Heart right ventricle (tissue), 2 donors: ENCODE results near the gene IRF8.

DNA sequence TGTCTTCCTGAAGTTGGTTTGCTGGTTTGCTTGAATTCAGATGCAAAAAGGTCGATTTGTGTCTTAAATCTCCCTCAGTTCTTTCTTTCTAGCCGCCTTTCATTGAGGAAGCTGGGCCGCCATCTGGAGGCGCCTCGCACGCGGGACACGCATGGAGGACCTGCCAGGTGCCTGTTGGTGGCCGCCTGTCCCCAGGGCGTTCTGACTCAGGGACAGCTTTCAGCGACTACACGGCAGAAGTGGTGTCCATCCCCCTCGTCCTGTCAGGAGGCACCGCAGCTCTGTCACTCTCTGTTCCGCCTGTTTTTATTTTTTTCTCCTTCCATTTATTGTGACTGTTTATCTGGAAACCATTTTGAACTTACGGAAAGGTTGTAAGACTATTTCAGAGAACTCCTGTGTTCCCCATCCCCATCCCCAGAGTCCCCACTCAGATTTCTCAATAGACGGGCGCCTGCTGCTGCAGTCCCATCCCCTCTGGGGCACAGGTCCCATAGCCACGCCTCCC is 33.2 kb downstream of the COX4I1 start:
- PRO-cap, 2 experiments: no peak in any of the 2 experiments

DNA sequence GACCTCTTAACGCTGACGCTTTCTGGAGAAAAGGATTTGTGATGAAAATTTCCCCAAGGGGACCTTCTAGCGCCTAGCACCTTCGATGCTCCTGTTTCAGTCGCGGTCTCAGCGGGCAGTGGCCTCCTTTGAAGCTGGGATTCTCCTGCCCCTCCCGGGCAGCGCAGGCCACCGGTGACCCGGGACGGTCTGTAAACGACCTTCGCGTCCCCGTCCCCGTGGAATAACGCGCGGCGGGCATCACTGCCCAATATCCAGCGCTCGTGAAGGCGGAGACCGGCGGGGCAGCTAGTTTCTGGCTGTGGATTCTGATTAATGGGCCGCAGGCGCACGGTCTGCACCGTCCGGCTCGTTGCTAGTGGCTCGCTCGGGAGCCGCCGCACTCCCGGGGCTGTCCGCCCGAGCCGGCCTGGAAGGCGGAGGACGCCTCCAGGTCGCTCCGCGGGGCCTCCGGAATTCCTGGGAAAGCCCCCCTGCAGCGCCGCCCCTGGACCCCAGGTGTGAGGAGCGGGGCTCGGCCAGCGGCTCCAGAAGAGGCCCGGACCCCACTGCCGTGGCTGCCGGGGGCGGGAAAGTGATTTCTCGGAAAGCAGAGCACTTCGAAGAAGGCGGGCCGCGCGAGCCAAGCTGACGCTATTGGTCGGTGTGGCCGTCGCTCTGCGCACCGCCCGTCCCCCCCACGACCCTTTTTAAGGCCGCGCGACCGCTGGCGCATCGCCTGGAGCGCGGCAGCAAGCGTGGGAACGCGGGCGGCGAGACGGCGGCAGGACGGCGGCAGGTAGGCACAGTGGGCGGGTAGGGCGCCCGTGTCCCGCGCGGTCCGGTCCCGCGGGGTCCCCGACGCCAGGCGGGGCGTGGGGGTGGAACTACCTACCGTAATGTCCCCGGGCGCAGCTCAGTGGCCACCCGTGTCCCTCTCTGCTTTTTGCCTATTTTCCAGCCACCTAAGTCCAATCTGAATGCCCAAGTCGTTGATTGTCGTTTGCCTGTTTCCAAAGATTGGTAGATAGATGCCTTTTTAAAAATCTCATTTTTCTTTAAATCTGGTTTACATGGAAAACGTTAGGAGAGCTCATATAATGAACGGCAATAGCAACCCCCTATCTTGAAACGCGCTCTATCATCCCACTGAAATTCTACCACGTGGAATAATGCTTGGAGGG is at the start of gene IRF8:
TSS of gene IRF8 (plus strand) at position 717 of the 1,163 bp plus-strand sequence.
- PRO-cap, 2 experiments: peak in 2 of 2 experiments; most common plus-strand start position 717 of the sequence (in 2); most common minus-strand start position 576 of the sequence (in 2)

DNA sequence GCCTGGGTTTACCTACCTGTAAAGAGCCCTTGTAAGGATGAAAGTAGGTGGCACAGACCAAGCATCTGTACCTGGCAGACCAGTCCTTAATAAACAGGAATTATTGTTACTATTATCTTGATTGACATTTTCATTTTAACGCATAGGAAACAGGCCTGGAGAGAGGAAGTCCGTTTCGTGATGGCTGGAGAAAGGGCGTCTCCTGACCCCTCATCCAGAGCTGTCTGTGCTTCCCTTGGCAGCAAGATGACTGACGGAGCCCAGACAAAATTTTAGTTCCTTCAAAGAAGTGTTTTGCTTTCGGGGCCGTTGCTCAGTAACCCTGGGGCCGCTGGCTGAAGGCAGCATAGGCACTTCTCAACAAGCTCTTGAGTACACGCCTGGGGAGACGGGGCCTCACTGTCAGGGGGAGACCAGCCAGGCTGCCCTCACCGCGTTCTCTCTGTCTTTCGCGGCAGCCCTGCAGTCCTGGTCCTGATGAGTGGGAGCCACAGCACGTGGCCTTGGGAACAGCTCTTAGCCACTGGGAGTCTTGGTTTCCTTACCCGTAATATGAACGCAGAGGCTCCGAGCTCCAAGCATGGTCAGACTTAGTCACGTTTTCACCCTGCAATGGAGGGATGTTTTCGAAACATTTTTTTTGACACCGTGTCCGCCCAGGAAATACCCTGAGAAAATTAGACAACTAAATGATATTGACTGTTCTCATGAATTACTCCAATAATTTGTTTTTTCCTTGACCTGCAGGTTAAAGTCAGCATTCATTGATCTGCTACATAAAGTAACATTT is 86.0 kb downstream of the IRF8 start:
- PRO-cap, 2 experiments: no peak in any of the 2 experiments

GRCh38 chr16:85990804-85991213 is 91.8 kb downstream of the IRF8 start:
- PRO-cap, 2 experiments: no peak in any of the 2 experiments

- PRO-cap, 2 experiments: no peak in any of the 2 experiments
Observed at GRCh38 chr16:86018166-86019025, 119.4 kb downstream of the IRF8 start.

DNA sequence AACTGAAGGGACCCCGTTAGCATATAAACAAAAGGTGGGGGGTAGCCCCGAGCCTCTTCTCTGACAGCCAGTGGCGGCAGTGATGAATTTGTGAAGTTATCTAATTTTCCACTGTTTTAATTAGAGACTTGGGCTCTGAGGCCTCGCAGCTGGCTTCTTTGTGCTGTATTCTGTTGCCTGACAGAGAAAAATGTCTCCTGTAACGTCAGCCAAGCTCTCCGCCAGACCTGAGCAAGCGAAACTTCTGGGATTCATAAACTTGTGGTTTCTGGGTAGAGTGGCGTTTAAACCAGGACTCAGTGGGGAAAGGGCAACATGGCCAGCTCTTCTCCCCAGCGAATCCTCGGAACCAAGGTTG is 113.9 kb upstream of the FOXF1 start:
- PRO-cap, 2 experiments: no peak in any of the 2 experiments

- PRO-cap, 2 experiments: no peak in any of the 2 experiments
Observed at GRCh38 chr16:86432292-86432956, 77.9 kb upstream of the FOXF1 start.

- PRO-cap, 2 experiments: no peak in any of the 2 experiments
Observed at GRCh38 chr16:86467113-86467669, 43.1 kb upstream of the FOXF1 start.

- PRO-cap, 2 experiments: no peak in any of the 2 experiments
Observed at GRCh38 chr16:86513525-86513990, 3.2 kb downstream of the FOXF1 start.

DNA sequence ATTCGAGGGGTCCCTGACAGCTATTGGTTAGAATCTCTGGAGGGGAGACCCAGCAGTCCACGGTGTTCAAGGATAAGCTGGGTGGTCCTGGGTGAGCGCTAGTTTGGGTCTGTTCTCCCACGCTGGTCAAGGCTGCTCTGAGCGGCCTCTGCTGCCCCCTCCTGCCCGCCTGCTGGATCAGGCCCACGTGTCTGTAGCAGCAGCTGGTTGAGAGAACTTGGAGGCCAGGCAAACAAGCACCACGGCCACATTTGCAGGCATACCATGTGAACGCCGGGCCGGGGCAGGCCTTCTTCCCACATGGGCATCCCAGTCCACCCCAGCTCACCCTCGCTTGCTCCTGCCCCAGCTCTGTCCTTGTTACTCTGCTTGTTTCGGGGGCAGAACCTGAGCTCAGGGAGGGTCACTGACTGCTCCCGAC is 7.4 kb downstream of the FOXF1 start:
- PRO-cap, 2 experiments: no peak in any of the 2 experiments

- PRO-cap, 2 experiments: no peak in any of the 2 experiments
Observed at GRCh38 chr16:86581582-86582000, 3.2 kb downstream of the FOXL1 start.

GRCh38 chr16:86586263-86586415 is 7.8 kb downstream of the FOXL1 start:
- PRO-cap, 2 experiments: peak in 1 of 2 experiments; most common minus-strand start chr16:86586328 (in 1)

- PRO-cap, 2 experiments: no peak in any of the 2 experiments
Observed at GRCh38 chr16:86597795-86598488, 19.6 kb downstream of the FOXL1 start.

GRCh38 chr16:86751248-86751578 is 172.9 kb downstream of the FOXL1 start:
- PRO-cap, 2 experiments: no peak in any of the 2 experiments

GRCh38 chr16:86761462-86762275 is 183.3 kb downstream of the FOXL1 start:
- PRO-cap, 2 experiments: no peak in any of the 2 experiments

DNA sequence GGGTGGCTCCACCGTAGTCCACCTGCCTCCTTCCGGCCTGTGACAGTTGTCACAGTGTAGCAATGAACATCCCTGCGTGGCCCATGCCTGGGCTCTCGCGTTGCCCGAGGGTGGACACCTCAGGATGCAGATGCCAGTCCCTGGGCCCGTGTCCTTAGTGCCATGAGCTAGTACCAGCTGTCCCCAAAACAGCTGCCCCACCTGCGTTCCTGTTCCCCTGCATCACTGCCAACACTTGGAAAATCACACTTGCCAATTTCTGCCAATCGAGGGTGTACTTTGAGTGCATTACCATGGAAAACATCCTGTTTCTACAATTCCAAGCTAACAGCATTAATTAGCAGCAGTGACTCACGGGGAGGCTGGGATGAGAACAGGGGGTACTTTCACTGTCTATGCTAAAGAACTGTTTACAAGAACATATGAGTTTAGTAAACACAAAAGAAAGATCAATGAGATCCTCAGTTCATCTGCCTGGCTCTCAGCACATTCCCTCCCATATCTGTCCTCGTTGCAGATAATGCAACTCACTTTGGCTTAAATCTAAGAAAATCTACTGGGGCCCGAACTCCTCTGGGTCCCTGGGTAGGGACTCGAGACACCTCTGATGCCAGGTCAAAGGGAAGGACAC is 9.1 kb upstream of the C16orf95 start:
- PRO-cap, 2 experiments: no peak in any of the 2 experiments

DNA sequence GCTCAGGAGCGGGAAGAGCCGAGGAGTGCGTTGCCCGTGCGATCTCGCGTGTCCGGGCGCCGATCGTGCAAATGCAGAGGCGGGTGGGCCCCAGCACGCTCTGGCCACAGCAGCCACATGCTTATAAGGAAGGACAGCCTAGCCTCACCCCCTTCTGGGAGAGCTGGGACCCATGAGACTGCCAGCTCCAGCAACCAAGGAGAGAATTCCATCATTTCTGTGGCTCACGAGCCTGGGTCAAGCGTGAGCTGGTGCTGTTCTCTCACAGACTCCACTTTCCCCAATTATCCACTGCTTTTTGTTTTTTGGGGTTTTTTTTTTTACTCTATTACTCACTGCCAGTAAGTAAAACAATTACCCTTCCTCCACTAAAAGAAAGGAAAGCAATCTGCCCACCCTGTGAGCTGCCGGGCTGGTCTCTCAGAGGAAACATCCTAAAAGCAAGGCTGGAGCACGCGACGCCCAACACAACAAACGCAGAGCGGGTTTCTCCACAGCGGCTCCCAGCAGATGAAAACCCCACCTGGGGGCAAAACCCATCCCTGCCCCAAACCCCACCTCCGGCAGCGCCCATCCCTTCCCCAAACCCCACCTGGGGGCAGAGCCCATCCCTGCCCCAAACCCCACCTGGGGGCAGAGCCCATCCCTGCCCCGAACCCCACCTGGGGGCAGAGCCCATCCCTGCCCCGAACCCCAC is 27.3 kb upstream of the C16orf95 start:
- PRO-cap, 2 experiments: peak in 1 of 2 experiments; most common plus-strand start position 465 of the sequence (in 1); most common minus-strand start position 277 of the sequence (in 1)

DNA sequence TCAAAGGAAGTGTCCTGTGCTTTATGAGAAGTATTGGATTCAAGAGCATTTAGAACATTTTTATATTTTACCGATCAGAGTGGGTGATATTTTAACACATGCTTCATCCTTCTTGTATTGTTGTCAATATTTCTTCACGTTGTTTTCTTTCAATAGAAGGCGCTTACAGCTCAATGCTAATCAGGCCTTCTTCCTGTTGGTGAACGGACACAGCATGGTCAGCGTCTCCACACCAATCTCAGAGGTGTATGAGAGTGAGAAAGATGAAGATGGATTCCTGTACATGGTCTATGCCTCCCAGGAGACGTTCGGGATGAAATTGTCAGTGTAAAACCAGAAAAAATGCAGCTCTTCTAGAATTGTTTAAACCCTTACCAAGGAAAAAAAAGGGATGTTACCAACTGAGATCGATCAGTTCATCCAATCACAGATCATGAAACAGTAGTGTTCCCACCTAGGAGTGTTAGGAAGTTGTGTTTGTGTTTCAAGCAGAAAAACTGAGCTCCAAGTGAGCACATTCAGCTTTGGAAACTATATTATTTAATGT is 10.7 kb downstream of the MAP1LC3B start:
- PRO-cap, 2 experiments: no peak in any of the 2 experiments

GRCh38 chr16:87490090-87491024 is 2.5 kb downstream of the ZCCHC14 start:
- PRO-cap, 2 experiments: peak in 1 of 2 experiments; most common plus-strand start chr16:87490554 (in 1)

- PRO-cap, 2 experiments: no peak in any of the 2 experiments
Observed at GRCh38 chr16:87493648-87494264, 932 bp upstream of the ZCCHC14 start.